CD14-positive monocyte (primary cell): ENCODE results near the genes ACADL and LANCL1.

- CAGE, long polyA plus RNA, result no peak
Observed at GRCh38 chr2:209732861-209733394, 38.7 kb upstream of the UNC80 start.

GRCh38 chr2:209872689-209873190, 101.1 kb downstream of the UNC80 start:
- CAGE, long polyA plus RNA, result no peak

DNA sequence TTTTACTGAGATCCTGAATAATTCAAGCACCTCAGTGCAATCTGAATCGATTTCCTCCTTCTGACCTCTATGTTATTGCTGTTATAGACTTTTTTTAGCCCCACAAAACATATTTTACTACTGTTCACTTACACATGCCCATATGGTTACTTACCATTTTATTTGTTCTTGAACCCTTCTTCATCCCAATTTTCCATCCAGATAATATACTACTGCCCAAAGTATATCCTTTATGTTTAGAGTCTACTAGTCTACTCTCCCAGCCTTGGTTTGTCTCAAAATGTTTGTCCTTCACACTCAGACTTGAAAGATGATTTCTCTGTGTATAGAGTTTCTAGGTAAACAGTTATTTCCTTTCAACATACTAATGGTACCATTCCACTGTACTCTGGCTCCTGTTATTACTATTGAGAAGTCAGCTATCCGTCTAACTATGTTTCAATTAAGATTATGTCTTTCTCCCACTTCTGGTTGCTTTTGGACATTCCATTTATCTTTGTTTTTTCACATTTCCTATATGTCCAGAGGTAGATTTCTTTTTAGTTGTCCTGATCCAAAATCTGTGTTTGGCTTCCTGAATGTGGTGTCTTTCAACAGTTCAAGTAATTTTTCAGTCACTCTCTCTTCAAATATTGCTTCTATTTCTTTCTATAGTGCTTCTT, 79.5 kb downstream of the KANSL1L start:
- CAGE, long polyA plus RNA, result no peak

DNA sequence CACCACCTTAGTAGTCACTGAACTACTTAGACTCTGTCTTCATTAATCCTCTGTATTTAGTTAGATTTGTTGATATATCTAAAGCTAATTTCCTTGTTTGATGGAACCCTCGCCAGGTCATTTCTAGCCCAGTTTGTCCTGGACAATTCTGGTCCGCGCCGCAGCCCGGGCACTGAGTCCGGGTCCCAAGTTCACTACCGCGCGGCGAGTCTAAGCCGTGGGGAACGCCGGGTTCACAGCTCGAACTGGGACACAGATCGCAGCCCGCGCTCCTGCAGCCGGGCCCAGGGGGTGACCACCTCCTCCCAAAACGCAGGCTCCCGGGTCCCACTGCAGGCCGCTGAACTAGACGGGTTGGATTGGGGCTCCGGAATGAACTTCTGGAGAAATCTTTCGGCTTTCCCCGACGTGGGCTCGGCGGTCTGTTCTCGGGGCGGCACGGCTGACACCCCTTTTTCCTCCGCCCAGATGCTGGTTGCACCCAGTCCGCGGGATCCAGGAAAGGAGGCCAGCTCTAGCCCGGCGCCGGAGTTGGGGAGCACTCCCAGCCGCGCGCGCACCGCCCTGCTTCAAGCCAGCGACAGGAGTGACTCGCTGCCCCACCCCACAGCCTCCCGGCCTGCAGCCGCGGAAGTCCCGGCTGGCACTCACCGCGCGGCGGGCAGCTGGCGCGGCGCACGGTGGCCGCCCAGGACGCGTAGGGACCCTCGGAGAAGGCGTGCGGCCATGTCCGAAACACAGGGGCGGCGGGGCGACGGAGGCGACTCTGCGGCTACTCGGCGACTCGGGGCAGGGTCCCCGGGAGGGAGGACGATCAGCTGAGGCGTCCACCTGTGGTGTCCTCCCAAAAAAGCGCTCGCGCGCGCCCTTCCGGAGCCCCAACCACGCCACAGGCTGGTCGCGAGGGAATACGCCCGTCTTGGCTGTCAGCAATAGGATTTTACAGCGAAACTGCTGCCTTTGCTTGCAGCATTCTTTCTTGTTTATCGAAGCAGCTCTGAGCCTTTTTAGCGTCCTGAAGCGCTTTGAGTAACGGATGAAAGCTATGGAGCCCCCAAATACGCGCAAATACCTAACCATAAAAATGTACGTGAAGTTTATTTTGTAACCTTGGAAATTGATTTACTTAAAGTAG, at the start of gene ACADL:
ACADL (minus strand) TSS at position 912 of the 1,135 bp plus-strand sequence.
- CAGE, long polyA plus RNA, result no peak

DNA sequence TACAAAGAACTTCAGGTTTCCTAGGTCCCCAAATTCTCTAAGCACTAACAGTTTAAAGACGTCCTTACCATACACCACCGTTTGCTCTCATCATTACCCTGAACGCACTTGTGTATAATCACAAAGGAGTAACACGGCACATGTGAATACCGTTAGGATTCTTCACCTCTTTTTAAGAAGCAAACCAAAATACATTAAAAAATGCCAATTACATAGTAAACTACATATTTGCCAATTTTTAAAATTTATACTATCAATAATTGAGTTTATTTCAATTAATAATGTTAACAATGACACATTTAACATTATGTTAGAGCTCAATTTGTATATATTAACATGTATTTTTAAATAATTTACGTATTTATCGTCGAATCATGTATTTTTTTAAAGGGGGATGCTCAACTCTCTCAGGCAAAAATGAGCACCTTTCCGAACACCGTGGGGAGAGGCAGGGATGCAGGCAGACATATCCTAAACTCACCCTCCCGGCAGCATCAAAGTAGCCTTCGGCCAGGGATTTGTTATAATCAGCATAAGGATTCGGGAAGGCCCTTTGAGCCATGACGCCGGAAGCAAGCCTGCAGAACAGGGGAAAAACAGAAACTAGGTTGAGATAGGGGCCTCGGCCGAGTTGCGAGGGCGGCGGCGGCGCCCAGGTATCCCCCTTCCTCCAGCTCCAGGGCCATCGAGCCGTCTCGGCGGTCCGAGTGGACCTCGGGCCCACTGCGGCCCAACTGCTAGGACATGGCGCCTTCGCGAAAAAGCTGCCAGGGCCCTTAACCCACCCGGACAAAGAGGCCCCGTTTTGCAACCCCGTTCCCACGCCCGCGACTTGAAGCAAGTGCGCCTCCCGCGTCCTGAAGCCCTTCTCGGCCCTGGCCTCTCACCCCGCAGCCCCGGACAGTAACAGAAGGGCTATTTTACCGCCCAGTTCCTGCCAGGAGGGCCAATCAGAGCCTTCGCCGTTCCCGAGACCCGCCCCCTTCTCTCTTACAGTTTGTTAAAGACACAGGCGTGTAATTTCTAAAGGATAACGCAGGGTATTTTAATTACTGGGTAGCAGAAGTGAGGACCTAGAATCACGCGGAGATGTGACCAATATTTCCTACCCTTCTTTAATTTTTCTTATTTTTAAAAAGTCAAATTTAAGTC, at the start of gene LANCL1:
LANCL1 (minus strand) TSS at position 925 of the 1,152 bp plus-strand sequence.
- CAGE, long polyA plus RNA, result start-site peak on the minus strand centred at position 910 of the sequence, 16 bp wide, 84 and 99 reads in 2 replicates

DNA sequence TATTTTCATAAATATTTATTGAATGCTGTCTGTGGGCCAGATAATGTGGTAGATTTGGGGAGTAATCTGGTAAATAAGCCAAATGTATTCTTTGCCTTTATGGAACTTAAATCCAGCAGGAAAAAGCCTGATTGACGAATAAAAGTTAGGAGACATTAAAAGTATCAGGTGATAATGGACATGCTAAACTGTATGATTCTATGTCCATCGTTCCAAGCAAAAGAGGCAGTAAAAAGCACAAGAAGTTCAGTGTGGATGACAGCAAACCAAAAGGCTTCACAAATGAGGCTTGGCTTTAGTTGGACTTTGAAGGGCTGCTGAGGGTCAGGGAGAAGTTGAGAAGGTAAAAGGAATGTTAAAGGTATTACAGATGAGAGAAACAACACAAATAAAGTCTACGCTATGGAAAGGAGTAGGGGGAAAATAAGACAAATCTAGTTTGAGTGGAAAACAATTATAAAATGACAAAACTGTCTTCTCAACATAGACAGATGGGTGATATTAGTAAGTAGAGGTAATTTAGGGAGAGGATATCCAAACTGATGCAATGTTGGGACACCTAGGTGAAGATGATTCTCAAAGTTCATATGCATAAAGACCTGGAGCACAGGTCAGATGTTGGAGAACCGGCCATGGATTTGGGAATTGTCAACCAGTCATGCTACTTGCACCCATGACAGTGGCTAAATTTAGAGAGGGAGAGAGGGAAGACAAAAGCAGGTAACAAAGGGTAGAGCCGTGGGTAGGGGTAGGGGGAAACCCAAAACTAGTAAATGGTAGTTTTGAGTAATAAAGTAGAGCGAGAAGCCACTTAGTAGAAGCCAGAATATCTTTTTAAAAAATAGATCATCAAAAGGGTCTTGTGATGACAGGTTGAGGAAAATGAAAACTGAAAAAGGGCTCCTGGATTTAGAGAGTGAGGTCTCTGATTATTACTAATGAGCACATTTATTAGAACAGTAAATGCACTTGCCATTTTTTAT, 80.4 kb downstream of the CPS1 start:
- CAGE, long polyA plus RNA, result no peak

- CAGE, long polyA plus RNA, result no peak
Observed at GRCh38 chr2:210656882-210657306, 100.5 kb downstream of the CPS1 start.

DNA sequence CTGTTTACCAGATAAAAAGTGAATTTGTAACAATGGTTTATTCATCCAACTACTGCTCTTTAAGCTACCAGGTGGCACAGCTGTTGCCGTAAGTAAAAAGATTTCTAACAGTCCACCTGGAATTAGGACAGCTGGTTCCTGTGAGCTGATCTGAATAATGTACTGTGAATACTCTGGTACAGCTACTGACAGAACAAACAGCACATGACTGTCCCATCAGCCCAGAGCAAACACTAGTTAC, 840.3 kb downstream of the CPS1 start:
- CAGE, long polyA plus RNA, result no peak

DNA sequence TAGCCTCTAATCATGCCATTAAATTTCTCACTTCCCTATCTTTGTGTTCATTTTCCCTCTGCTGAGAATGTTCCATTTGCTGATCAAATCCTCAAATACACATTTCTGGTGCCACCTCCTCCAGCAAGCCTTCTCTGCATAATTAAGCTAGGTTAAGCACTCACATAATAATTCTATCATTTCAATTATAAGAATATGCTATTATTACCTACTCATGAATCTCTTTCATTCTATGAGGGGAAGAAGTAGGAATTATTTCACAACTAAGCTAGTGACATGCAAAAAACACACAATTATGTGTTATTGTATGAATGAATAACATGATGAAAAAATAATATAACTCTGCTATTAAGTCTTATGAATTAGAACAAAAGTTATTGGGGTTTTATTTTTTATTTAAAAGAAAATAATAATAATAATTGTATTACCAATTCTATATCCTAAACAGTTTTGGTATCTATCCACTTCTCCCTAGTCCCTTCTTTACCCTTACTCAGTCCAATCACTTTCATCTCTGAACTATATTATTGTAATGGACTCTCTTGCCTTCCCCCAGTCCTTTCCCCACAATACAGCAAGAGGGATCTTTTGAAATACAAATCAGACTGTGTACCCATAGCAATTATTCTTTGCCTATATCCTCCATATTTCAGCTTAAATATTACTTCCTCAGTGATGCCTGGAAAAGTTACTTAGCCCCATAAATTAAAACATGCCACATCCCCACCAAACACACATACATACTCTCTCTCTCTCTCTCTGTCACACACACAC, 63.0 kb downstream of the ERBB4 start:
- CAGE, long polyA plus RNA, result no peak

- CAGE, long polyA plus RNA, result no peak
Observed at GRCh38 chr2:213152403-213152633, 906 bp upstream of the IKZF2 start.

DNA sequence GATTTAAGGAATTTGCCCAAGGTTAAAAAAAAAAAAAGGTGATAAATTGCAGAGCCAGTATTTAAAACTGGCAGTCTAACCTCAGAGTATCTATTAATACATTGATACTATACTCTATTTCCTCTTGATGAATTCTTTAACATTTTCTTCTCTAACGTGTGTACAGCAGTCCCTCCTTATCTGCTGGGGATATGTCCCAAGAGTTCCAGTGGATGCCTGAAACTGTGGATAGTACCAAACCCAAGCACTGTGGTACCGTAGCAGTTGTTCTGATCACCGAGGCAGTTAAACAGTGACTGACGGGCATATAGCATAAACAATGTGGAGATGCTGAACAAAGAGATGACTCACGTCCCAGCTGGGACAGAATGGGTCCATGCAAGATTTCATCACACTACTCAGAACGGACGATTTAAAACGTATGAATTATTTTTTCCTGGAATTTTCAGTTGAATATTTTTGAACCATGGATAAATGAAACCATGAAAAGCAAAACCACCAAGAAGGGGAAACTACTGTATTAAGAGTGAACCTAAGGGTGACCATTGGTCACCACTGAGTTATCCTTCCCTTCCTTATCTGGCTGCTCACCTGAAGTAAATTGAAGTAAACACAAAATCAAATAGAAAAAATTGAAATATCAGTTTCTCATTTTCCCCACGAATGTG, 54.4 kb upstream of the SPAG16 start:
- CAGE, long polyA plus RNA, result no peak

DNA sequence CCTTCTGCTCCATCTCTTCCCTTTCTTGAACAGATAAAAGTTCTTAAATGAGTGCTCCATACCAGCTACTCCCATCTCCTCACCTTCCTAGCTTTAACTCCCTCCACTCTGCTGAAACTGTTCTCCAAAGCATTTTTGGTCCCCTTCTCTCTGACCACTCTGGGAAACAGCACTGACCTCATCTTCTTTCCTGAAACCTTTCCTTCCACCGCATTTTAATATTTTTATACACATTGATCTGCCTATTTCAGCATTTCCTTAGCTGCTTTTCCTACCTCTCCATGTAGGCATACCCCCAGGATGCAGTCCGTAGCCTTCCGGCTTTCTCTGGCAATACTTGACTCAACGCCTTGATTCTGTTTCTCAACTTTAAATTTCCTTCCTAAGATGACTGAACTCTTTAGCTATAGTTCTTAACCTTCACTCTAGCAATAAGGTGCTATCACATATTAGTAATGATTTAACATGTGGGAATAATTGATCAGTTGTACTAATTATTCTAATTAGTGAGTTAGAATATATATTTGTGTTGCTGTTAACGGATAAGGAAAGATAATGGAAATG, 9.7 kb downstream of the BARD1 start:
- CAGE, long polyA plus RNA, result no peak

DNA sequence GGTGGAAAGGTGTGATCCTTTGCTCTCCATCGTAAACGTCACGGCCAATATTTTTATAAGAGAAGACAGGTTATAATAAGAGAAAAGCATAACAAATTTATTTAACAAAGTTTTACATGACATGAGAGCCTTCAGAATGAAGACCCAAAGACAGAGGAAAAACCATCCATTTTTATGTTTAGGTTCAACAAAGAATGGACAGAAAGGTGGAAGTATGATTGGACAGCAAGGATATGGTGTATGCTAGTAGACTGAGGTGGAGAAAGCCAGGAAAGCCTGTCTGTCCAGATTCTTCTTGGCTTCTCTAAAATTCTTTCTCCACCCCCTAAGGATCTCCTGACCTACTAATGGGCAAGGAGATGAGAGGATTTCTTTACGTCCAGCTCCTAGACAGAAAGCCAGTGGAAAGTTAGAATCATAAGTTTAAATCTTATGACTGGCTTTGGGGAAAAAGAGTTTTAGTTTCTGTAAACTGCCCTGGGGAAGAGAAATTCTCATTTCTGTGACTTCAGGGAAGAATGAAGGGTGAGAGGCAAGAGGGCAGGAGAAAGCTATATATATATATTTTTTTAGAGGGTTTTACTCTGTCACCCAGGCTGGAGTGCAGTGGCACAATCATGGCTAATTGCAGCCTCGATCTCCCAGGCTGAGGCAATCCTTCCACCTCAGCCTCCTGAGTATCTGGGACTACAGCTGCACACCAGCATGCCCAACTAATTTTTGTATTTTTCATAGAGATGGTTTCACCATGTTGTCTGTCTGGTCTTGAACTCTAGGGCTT, 3.1 kb downstream of the ATIC start:
- CAGE, long polyA plus RNA, result no peak

DNA sequence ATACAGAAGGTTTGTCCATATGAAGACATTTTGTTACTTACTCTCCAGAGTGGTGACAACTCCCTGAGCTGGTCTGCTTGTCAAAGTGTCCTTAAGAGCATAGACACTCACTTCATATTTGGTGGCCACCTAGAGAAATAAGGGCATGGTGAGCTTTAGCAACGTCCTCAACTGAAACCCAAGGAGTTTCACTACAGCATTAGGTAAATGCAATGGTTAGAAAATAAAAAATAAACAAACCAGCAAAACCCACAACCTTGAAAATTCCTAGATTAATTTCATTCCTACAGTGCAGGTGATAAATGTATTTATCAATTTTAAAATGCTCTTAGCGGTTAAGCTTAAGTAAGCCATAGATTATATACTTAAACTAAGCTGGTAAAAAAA, 57.7 kb downstream of the FN1 start:
- CAGE, long polyA plus RNA, result no peak

- CAGE, long polyA plus RNA, result no peak
Observed at GRCh38 chr2:215506683-215507211, 70.9 kb upstream of the FN1 start.

- CAGE, long polyA plus RNA, result no peak
Observed at GRCh38 chr2:215624137-215624846, 188.4 kb upstream of the FN1 start.

DNA sequence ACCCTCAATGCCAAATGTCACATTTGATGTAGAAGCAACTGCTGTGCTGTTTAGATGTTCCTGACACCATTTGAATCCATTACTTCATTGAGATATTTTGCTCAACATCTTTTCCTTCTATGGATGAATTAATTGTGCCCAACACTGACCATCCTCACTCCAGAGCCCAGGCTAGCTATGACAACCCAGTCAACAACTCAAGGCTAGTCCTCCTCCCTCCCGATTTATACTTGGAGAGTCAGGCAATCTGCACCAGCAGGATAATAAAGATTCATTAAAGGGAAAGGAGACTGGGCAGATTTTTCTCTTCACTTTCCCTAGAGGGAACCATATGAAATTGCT, 240.2 kb downstream of the MREG start:
- CAGE, long polyA plus RNA, result no peak

DNA sequence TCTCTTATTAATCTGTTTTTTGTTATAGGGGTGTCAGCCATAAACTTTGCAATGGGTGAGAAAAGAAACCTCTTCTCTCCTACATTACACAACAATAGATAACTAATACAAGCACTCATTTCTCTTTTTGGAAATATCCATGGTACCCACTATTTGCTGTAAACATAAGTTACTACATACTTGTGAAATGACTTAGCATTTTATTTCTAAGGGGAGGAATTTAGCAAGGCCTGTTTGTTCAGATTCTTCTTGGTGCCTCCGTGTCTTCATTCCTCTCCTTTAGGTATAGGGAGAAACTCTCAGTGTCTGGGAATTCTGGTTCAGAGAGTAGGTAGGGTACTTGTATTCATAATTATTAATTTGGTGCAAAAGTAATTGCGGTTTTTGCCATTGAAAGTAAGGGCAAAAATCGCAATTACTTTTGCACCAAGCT, 134.9 kb downstream of the MREG start:
- CAGE, long polyA plus RNA, result no peak

DNA sequence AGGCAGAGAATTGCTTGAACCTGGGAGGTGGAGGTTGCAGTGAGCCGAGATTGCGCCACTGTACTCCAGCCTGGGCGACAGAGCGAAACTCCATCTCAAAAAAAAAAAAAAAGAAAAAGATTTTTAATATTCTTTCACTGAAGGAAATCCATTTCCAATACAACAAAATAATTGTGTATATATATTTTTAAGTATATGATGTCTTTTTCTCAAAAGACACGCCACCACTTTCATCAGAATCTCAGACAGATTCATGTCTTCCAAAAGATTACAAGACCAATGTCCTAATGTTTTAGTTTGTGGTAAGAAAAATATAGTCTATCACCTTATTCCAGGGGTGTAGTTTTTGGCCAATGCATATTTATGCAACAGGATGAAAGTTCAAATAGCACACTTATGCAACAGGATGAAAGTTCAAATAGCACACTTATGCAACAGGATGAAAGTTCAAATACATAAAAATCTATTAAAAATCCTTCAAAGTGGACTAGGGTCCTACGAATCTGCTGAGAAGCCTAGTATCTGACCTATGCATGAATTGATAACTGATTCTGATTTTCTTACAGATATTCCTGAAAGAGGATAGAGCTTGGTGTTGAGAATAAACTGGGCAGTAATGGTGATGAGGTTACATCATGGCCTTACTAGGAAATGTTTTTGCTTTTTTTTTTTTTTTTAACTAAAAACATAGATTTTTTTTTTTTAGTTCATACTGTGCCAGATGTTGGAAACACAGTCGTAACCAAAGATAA, 2.9 kb downstream of the PECR start:
- CAGE, long polyA plus RNA, result no peak

- CAGE, long polyA plus RNA, result no peak
Observed at GRCh38 chr2:216211712-216212007, 102.5 kb downstream of the XRCC5 start.